Hematopoietic multipotent progenitor cell (in vitro differentiated cells): ENCODE results near the genes SLC30A9, KCTD8 and OCIAD2.

DNA sequence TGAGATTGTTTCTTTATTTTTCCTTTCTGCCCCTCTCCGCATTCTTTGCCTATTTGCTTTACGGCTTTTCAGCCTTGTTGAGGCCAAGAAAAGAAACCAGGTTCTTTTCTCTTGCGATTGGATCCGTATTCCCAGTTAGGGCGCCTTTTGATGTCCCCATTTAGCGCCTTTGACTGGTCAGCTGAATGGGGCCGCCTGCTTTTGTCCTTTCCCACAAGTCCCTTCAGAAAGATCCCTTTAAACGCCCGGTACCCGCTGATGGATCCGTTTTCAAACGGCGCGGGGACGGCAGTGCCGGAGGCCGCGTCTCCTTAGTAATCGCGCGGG lies 54.0 kb upstream of the TMEM33 start:
- CAGE, long polyA plus RNA, result no peak

DNA sequence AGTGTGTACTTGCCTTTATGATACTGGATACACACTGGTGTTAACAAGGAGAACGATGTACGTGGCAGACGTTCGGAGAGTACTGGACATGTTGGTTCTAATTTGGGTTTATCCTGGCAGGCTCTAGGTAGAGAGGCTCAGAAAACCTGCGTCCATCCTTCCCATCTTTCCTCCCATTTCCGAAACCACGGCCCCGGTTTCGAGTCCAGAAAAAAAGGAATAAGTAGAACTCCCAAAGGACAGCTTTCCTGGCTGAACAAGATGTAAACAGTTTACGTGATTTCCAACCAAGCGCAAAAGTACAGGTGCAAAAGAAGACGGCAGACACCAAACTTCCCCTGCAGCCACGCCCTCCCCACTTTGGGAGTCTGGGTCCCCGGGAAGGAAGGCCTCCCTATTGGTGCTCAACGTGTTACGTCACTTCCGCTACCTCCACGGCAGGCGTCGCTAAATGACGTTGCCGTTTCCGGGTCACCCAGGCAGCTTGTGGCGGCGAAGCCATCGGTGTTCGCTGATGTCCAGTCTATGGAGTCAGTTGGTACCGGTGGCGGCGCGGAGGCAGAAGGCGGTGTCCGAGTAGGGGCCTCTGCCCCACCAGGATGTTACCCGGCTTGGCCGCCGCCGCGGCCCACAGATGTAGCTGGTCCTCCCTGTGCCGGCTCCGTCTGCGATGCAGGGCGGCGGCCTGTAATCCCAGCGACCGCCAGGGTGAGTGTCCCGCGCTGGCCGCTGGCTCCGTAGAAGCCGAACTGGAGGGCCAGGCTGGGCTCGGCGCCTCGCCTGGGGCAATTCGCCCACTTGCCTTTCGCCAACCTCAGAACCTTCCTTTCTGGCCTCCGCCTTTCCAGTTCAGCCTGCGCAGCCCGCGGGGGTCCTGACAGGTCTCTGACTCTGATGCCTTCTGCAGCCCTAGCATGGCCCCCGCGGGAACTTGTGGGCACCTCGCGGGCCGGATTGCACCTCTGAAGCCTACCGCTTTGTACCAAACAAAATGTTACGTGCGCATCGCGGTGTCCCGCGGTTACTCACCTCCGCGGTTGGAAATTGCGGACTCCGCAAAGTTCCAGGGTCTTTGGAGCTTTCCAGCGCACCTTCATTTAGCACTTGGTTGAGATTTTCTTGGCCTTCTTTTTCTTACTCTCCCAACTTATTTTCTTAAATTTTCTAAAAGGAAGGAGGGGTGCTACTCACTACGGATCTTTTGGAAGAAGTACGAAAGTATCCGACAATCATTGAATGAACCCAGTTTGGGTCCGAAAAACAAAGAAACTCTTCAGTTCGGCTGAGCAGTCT lies at the start of gene SLC30A9:
Gene SLC30A9, plus strand, starts transcription at position 478 of the 1,293 bp plus-strand sequence.
- CAGE, long polyA plus RNA, result start-site peak on the plus strand centred at position 476 of the sequence, 28 bp wide, 427 reads

DNA sequence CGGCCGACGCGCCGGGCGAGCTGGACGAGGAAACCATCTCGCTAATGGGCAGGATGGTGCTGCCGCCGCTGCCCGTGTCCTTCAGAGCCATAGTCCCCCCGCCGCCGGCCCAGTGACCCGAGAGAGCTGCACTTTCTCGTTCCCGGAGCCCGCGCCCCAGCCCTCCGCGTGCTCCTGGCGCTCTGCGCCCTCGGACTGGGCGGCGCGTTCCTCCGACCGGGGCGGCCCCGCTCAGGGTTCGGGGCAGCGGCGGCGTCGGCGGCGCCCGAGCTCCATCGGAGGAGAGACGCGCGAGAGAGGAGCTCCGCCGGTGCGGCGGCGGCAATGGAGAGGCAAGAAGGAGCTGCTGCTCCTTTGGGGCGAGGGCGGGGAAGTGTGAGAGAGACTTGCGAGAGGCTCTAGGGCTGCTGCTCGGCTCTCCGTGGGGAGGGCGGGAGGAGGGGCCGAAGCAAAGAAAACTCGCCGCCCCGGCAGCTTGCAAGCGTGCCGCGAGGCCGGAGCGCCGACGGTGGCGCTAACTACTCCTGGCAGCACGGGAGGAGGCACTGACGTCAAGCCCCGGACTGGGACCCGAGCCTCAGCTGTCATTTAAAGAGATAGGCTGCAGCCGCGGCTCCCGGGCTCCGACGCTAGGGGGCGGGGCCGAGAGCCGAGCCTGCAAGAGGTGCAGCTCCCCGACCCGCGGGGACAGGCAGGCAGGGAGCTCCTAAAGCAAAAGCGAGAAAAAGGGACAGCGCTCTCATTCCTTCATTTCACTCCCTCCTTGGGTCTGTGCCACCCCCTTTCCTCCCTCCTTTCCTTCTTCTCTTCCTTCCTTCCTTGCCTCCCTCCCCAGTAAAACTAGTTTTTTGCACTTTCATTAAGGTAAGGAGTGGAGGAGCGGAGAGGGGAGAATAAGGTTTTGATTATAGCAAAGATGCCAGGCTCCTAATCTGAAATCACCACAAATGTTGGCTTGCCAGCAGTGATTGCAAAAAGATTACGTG lies at the start of gene KCTD8:
Gene KCTD8, minus strand, starts transcription at position 377 of the 986 bp plus-strand sequence.
- CAGE, long polyA plus RNA, result no peak

- CAGE, long polyA plus RNA, result no peak
Measured at GRCh38 chr4:45350361-45350931, 624.1 kb upstream of the GNPDA2 start.

DNA sequence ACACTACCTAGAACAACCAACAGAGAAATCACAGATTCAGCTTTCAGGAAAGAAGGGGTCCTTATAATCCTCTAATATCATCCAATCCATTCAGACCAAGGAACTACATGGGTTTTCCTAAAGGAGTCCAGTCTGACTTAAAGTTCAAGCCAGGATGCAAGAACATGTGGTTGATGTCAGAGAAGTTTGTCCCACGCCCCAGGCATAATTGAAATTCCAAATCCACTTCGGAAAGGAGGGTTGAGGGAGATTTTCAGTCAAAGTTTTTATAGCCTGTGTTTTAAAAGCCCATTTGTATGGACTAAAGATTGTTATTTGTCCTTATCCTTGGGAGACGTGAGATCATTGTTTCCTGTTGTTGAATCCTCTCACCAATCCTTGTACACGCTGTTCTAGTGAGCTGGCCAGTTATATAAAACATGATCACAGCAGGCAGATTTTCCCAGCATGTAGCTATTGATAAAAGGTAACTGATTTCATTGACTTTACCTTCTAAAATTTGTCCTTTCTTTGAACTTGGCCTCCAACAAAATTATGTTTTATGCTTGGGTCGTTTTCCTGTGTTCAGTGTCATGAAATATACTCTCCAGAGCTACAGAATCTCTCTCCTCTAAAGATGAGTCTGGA lies 92.7 kb downstream of the ATP10D start:
- CAGE, long polyA plus RNA, result no peak

DNA sequence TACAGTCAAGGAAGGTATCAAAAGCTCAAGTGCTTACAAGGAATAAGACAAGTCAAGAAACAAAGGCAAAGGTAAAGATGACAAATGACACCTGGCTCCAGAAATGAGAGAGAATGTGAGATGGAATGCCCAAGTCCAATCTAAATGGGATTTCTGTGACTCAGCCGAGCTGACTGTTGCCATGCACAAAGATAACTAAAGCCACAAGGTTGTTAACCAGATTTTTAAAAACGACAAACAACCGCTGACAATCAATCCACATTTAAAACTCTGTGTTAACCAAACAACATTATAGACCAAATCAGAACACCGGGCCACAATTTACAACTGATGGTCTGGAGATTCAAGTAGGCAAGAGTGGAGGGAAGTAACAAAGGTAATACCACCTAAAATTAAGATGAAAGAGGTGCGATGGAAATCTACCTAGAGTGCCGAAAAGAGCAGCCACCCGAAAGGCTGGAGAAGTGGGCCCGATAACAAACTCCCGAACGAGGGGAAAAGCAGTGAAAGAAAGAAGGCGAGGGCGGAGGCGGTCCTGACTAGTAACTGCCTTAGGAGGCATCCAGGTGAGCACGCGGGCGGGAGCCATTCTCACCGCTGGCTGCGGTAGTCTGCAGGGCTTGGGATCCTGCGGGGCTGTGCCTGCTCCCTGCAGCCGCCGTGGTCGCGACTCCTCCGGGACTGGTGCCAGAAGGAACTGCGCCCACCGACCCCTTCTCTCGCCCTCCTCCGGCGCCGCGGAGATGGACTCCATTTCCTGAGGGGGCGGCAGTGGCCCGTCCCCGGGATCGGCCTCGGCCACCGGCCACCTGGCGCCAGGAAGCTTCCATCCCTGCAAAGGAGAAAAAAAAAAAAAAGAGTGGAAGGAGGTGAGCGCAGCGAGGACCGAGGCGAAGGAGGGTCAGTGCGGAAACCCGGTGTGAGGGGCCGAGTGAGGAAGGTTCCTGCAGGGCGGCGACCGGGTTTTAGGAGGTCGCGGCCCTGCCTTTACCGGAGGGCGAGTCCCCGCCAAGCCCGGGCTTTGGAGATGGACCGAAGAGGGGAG lies 687 bp downstream of the NFXL1 start:
- CAGE, long polyA plus RNA, result no peak

- CAGE, long polyA plus RNA, result no peak
Measured at GRCh38 chr4:48079863-48080384, 54.1 kb downstream of the TXK start.

GRCh38 chr4:48906294-48907281 lies at the start of gene OCIAD2:
Gene OCIAD2, minus strand, starts transcription at chr4:48906774.
- CAGE, long polyA plus RNA, result no peak

- CAGE, long polyA plus RNA, result no peak
Measured at GRCh38 chr4:51858832-51859253, 15.9 kb downstream of the DCUN1D4 start.

DNA sequence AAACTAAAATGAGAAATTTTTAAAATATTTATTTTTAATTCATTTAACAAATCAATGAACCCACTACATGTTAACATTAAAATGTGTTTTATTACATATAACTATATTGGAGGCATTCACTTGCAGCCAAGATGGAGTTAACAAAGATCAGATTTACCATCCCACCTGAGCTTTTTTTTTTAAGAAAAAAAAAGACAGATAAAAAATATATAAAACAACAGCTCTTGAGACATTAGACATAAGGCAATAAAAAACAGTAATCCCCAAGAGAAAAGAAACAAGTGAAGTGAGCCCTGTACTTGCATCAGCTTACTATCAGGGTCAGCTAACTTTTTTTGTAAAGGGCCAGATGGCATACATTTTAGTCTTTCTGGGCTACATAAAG lies 173.2 kb downstream of the USP46 start:
- CAGE, long polyA plus RNA, result no peak

DNA sequence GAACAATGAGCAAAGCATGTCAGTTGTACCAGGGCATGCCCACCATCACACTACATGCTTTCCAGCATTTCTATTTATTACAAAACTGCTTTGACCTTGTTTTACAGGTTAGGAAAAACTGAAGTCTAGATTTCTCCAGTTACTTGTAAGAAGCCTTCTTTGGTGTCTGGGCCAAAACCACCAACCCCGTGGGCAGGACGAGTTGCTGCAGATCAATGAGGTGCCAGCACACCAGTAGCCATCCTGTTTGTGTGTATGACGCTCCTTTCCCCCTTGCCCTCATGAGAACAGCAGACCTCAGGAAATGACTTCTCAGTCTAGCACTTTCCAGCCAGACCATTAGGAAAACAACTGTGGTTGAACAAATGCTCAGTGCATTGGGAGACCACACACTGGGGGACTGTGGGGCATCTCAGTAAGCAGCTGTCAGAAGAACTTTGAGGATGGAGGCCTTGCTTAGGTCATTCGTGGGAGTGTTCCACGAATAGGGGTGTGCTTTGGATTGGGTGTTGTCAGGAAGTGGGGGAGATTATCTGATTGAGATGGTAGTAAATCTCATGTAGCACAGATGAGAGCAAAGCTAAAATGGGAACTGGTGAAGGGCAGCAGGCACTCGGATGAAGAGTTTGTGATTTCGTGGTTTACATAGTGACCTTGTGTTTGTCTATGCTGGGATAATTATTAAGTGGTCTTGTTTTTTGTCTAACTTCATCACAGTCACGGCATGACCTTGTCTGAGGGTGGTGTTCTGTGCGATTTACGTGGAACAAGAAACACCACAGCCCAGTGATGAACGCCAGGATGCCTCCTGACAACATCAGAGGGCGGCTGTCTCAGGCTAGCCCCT lies 70.3 kb downstream of the USP46 start:
- CAGE, long polyA plus RNA, result no peak

DNA sequence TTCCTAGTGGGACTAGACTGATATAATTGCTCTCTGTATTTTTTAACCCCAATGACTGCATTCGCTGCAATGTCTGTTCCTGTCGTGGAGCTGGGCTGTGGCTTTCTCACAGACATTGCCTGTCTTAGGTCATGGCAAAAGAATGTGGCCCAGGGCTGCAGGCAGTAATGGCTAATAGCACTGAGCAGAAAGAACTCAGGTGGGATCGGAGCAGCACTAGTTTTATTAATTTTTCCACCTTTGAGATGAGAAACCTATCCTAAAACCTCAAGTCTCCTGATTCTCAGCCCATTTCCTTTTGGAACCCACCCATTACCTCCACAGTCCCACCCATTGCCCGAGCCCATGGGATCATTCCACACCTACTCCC lies 23.8 kb upstream of the RASL11B start:
- CAGE, long polyA plus RNA, result no peak

GRCh38 chr4:52853290-52853730 lies 8.8 kb upstream of the RASL11B start:
- CAGE, long polyA plus RNA, result no peak

GRCh38 chr4:53564330-53564764 lies 26.9 kb downstream of the LNX1 start:
- CAGE, long polyA plus RNA, result no peak

DNA sequence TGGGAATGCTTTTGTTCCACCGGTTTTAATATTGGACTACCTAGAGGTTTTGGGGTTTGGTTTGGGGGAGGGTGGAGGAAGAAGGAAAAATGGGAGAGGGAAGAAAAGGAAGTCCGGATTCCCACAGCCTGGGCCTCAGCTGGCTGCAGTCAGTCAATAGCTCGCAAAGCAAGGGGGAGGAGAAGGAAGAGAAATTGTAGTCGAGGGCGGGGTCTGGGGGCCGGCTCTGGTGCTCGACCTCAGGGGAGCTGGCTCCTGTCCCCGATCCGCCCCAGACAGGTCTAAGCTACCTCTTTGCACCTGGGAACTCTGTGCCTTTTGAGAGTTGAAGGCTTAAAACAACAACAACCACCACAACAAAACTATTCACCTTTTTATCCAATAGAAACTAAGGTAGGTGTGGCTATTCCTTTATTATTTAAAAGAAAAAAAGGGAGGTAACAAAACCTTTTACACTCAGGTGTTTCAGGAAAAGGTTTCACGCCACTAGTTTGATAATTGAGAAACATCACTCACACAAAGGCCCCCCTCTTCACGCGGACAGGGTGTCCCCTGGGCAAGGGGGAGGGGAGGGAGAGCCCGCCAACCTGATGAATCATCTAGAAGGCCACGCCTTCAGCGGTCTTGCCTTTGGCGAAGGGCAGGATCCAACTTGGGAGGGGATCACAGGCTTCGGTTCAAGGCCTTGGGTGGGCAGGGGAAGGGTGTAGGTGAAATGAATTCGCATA lies 1.6 kb upstream of the LNX1 start:
- CAGE, long polyA plus RNA, result no peak

- CAGE, long polyA plus RNA, result no peak
Measured at GRCh38 chr4:54021415-54022406, 42.7 kb downstream of the CHIC2 start.

DNA sequence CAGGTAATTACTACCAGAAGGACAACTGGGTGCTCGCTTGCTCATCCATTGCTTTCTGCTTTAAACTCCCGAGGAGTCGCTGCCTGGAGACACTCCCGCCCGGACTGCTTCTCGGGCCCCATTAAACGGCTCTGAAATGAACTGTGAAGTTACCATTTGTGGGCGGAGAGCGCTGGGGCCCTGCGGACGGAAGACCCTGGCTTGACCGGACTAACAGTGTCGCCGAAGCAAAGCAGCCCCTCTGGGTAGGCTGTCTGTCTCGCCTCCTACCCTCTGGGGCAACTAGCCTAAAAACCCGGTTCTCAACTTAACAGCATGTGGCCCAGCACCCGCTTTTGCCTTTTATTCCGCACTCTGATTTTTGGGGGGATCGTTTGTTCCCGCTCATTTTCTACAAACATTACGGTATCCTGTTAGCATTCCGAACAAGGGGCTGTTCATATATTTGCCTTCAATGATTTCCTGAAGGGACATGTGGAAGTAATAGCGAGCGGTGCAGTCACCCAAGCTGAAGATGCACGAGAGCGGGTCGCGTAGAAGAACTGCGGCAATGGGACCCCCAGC lies 1.7 kb upstream of the PDGFRA start:
- CAGE, long polyA plus RNA, result no peak

DNA sequence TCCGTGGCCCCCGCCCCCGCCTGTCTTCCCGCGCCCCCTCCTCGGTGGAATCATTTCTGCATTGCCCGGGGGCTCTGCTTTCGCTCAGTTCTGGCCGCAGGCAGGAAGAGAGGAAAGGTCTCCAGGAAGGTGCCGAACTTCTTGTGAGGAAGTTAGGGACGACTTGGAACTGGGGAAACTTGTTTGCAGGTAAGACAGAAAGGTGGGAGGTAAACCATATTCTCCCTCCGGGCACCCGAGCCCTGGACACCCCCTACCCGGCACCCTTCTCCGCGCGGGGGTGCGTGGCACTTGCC lies 1.3 kb downstream of the PDGFRA start:
- CAGE, long polyA plus RNA, result no peak

- CAGE, long polyA plus RNA, result no peak
Measured at GRCh38 chr4:54234218-54234746, 5.2 kb downstream of the PDGFRA start.

- CAGE, long polyA plus RNA, result no peak
Measured at GRCh38 chr4:54296462-54297093, 67.5 kb downstream of the PDGFRA start.